ENCODE measurements around a stretch of chr3.

GRCh38 chr3:188267768-188268314 lies 113.9 kb downstream of the LPP start:
- PRO-cap, result no peak

DNA sequence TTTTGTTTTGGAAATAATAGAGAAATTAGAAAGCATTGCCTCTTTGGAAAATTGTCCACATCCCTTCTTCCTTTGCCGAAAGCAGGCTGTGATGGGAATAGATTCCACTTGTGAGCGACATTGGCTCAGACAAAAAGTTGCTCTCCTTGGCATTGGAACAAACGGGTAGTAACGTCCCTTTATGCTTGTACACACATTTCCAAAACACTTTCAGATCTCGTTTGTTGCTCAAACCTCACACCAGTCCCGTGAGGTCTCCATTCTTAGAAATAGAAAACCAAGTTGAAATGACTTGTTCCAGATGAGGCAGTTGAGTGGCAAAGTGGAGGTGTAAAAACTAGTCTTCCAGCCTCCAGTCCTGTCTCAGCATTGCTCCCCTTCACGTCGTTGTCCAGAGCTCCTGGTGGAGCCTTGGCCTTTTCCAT lies 134.2 kb downstream of the LPP start:
- PRO-cap, result no peak

DNA sequence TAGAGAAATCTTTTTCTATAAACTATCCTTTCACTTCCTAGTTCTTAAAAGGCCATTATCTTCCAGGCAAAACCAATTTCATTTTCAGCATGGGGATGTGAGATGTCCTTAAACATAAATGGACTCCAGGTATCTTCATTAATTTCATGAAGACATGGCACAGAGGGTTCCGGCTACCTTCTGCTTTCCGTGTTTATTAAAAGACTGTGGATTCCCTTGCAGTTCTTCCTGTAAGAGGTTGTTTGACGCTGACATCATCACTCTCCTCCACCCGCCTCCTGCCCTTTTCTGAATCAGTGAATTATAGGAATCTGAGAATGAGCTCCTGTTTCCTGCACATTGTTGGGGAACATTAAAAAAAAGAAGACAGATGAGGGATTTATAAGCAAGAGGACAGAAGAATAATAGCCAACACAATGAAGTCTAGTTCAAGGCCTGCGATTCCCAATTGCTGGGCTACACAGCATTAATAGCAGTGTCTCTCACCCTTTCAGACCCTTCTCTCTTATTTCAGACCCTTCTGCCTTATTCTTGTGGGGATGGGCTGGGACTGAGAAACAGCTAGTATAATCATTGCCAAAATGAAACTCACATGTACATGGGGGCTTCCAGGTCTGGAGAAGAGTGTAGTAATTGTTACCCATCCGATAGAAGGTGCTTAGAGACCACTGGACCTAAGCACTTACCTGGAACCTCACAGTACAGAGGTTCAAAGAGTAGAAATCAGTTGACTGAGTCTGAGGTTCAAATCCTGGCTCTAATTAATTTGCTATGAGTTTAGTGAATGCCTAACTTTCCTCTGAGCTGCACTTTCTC lies 191.4 kb downstream of the LPP start:
- PRO-cap, result no peak

GRCh38 chr3:188352354-188353196 lies 198.6 kb downstream of the LPP start:
- PRO-cap, result no peak

DNA sequence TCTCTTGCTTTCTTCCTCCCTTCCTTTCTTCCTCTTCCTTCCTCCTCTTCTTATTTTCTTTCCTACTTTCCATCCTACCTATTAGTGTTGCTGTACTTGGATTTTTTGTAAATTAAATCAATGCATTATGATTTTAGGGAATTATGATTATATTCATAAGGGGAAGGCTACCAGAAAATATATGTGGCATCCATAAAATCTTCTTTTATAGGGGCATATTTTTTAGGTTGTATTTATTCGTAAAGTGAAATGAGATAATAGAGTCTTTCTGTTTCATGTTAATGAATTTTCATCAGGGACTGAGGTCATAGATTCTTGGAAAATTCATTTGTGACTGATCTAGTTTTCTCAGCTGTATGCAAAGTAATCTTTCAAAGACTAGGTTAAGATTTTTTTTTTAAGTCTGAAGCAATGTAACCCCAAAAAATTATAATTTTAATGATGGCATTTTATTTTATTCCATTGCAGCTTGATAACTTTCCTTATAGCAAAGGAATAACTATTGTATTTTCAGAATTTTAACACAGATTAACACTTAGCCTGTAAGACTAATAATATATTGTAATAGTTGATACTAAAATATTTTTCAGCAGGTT lies 292.4 kb upstream of the TPRG1 start:
- PRO-cap, result no peak

DNA sequence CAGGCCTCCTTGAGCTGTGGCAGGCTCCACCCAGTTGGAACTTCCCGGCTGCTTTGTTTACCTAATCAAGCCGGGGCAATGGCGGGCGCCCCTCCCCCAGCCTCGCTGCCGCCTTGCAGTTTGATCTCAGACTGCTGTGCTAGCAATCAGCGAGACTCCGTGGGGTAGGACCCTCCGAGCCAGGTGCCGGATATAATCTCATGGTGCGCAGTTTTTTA lies 149.1 kb upstream of the TPRG1 start:
- PRO-cap, result no peak

- PRO-cap, result no peak
Measured at GRCh38 chr3:189098780-189099630, 72.8 kb upstream of the TPRG1 start.

DNA sequence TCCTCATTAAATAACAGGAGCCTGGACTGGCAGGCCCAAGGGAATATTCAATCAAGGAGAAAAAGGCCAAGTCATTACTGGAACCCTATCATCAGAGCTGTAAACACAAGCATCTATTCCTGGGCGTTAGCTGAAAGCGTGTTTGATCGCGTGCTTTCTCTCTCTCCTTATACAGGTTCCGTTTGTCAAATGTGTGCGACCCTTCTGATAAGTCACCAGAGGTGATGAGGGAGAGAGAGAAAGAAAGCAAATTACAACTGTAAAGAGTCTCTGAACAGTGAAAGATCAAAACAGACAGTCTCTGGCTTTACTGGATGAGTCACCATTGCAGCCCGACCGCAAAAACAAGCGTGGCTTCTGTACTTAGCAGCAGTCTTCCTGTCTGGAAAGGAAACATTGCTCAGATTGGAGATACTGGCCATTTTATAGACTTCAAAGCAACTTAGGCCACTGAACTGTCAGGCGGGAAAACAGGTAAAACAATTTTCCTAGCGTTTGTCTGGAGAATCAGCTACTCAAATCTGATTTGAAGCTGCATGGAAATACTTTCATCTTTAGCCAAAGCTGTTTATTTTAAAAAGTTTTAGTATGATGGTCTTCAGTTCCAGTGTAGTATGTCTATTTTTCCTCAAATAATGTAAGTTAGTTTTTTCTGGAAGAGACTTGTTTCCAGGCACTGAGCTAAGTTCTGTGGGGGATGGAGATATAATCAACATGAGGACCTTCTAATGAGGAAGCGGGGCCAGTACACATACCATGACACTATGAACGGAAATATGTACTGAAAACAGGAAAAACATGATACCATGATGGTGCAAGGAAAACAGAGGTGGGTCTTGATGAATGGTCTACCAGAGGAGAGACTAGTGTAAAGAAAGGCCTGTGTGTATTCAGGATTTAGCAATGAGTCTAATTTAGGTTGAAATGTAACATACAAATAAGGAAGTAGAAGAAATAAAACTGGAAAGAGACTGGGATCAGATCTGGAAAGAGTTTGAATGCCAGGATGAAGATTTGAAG lies 39.2 kb upstream of the TPRG1 start:
- PRO-cap, result no peak

DNA sequence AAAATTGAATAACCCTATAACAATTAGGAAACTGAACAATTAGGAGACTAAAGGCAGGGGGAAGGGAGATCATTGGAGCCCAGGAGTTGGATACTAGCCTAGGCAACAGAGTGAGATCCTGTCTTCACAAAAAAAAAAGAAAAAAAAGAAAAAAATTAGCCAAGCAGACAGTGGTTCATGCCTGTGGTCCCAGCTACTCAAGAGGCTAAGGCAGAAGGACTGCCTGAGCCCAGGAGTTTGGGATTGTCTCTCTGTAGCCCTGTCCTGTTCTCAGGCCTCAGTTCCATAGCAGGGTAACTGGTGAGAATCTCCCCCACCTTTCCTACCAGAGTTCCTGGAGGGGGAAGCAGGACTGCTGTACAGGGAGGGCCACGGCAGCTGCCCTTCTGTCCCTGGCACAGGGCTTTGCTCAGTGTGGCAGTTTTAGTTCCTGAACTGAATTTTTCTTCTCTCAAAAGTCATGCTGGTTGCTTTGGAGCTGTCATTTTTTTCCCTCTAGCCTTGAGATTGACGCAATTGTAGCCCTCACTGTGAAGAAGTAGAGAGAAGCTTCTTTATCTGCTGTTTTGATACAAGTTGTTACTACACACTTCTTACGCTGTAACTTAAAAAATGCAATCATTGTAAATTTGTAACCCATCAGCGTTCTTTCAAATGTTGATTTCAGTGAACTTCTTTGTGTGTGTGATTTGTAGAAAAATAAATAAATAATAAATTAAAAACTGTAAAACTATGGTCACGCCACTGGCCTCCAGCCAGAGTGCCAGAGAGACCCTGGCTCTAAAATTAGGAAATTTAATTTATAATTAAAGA lies 55.5 kb downstream of the TPRG1 start:
- PRO-cap, result no peak

GRCh38 chr3:189267715-189268473 lies 96.1 kb downstream of the TPRG1 start:
- PRO-cap, result no peak

DNA sequence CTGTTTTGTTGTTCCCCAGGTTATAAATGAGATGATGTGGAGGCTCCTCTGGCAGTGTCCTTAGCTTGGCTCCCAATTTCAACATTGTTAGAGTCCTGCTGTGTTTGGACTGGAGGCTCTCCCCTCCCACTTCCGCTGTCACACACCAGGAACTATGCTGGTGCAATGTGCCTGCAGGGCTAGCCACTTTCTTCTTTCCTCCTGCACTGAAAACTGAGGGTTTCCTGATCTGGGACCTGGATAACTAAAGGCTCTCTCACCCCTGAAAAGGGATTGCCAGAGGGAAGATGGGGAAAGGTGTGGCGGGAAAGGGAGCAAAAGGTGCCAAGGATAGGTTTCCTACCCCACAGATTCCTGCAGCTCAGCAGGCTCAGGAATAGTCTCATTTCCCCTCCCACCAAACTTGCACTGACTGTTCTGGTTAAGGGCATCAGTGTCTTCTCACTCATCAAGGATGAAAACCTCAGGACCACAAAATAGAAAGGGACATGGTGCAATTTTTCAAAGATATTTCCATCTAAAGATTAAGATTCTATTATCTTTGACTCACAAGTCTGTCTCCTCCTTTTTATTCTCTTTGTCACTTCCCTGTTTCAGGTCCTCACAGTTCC lies 121.5 kb downstream of the TPRG1 start:
- PRO-cap, result no peak

DNA sequence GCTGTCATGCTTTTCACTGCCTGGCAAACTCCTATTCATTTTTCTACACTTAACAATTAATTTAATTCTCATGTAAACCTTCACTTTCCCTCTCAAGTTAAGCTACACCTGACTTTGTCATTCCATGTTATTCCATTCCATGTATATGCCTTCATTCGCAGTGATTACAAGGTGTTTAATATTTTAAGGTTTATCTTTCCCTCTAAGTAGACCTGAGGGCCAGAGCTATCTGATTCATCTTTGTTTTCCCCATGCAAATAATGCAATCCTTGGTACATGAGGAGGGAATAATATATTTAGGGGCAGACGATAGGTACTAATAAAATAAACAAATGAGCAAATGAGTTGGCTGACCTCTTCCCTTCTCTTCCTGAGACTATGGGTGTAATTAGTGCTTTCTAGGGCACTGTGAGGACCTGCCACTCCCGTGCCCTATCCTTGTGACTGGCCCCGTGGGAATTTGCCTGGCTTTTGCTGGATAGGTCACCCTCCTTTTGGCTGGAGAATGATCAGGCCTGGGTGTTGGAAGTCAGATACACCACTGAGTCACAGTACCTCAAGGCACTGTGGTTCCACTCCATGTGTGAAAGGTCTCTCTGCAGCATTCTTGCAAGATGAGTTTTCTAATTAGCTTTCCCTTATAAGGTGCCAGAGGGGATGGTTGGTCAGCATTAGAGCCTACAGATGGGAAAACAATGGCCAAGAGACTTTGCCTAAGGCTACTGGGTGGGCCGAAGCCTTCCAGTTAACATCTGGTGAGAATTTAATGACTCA lies 183.3 kb downstream of the P3H2 start:
- PRO-cap, result no peak

- PRO-cap, result no peak
Measured at GRCh38 chr3:190119373-190120040, 1.2 kb downstream of the P3H2 start.

- PRO-cap, result no peak
Measured at GRCh38 chr3:190121431-190121827, 732 bp upstream of the P3H2 start.

GRCh38 chr3:190307234-190307821 lies 14.9 kb downstream of the CLDN1 start:
- PRO-cap, result no peak

GRCh38 chr3:190320434-190320915 lies 1.8 kb downstream of the CLDN1 start:
- PRO-cap, result no peak

DNA sequence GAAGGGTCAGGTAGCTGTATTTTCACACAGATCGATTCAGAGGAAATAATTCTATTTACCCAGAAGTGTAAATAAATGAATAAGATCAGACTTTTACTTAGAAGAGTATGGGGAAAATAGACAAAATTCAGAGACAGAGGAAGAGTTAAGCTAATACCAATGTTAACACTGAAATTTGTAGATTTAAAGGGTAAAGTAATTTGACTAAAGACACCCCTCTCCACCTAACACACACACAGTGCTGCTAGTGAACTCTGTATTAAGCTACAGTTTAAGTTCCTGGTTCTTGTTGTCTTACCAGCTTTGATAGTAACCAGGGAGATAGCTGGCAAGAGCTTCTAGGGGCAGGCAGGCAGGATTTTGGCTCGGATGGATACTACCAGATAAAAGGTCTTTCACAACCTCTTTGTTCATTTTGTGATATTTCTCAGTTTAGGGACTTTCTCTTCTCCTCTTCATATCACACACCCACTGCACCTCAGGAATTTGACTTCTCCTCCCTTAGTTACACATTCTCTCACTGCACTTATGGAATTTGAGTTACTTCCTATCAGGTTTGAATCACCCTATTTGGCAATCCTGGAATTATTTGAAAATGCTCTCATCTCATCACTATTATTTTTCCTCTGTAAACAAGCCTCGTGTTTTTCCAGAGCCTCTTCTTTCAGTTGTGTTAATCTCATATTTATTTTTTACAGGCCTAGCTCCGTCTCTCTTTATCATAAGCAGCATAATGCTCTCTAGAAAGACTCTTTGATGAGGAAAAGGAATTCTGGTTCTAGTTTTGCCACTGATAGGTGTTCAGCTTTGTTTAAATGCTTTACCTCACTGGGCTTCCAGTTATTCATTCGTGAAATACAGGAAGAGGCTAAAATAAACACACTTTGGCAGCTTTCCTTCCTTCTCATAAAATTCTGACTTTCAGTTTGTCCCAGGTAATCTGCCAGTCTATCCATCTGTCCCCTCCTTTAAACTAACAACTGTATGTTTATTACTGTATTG lies 22.9 kb upstream of the CLDN1 start:
- PRO-cap, result no peak

DNA sequence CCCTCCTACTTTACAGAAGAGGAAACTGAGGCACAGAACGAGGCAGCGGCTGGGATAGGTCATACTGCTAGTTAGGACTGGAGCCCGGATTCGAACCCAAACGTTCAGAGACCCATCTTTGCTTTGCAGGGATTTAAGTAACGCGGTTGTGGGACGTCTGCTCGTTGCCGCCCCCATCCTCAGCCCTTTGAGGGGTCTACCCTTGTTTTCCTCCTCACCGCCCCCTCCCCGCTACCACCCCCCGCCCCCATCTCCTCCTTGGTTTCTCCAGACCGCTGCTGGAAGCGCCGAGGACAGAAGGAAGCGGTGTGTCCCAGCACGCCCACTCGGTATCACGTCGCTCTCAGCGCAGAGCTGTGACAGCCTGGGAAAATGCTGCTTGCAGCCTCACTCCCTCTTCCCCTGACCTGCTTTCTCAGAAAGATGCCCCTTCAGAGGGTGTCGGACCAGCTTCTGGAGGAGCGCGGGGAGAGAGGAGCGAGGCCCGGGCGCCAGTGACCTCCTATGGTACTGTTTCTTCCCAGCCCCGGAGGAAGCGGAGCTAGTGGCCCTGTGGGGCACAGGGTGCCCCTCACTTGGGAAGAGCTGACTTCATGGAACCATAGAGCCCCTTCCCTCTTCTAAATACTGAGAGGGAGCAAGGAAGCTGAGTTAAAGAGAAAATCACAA lies 556 bp downstream of the IL1RAP start:
- PRO-cap, result no peak

- PRO-cap, result no peak
Measured at GRCh38 chr3:190812191-190812474, 50.4 kb downstream of the GMNC start.

DNA sequence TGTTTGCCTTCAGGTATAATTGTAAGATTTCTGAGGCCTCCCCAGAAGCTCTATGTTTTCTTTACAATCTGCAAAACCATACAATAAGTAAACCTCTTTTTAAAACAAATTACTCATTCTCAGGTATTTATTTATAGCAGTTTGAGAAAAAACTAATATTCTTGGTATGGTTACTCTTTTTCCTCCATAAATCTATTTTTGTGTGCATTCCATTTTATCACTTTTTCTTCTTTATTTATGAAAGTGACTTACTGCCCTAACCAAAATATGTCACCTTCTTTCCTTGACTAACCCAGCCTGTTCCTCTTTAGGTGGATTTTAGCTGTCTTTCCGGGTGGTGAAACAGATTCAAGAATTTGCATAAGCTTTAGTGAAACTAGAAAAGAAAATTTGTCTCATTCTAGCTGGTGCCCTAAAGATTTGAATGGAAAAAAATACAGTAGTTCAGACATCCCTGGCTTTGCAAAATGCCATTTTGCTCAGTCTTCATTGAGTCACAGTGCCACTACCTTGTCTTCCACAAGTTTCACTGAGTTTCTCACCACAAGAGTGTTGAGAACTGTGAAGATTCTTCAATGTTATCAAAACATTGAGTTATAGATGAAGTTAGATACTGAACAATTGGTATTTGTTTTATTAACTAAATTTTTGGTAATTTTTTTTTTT lies 28.2 kb upstream of the CCDC50 start:
- PRO-cap, result no peak

Data from ileum (tissue), 1 donor.